ENCODE data around the gene RIN2.

DNA sequence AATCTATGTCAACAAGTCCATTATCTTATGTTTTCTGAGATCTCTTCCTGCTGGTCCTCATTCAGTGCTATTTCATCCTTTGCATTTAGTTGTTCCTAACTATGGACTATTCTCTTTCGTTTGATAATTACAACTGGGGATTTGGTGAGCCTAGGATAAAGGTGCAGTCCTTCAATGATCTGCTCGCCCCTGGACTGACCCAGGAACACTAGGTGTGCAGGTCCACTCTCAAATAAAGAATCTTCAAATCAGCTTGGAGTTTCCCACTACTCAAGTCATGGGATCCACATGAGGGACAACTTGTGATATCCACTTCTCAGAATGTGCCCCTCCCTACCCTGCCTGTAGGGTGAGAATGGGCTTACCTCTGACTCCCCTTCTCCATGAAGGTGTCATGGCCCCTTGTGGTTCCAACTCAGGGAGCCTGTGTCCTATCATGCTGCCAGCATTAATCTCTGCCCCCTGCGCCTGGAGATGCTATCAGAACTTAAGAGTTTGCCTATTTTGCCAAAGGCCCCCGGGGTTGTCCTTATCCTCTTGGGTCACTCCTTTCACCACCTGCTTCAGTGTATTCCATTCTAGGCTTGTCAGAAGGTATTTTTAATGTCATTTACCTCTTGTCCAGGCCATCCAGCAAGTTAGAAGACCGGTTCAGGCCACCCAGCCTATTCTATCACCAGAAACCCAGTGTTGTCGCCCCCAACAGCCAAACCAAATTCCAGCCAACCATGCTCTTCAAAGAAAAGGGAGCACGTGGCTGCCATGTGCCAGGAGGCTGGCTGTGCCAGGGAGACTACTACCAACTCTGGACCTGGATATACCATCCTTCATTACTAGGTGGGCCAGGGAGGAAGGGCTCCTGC lies 10.6 kb downstream of the RRBP1 start:
- PRO-cap, 3 experiments, result no peak in any of the 3 experiments
- RAMPAGE, long total RNA, 2 experiments, result no peak in any of the 2 experiments
- RRBS, result no CpG with 5 or more reads among the region's 7 CpGs

GRCh38 chr20:17796102-17796544 lies 96.4 kb downstream of the BANF2 start:
- PRO-cap, 3 experiments, result no peak in any of the 3 experiments
- RAMPAGE, long total RNA, 2 experiments, result no peak in any of the 2 experiments
- RRBS, result no CpG with 5 or more reads among the region's 2 CpGs

DNA sequence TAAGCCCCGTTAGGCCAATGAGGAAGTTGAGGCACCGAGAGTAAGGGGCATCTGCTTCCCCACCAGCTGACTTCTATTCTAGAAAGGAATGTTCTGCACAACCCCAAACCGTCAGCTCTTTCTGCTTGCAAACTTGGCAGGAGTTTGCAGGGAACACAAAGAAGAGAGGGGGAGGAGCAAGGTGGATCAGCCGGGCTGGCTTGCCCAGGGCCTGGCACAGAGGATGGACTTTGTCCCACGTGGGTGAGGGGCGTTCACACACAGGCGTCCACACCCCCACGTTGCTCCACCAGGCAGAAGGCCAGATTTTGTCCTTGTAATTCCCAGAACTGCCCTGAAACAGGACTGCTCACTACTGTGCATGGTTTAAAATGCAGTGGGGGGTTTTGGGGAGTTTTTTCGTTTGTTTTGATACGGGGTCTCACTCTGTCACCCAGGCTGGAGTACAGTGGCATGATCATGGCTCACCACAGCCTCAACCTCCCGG lies 93.3 kb downstream of the SNX5 start:
- PRO-cap, 3 experiments, result peak in 2 of 3 experiments; most common plus-strand start position 158 of the sequence (in 1); most common minus-strand start position 123 of the sequence (in 1)
- RAMPAGE, long total RNA, 2 experiments, result no peak in any of the 2 experiments
- RRBS, result no CpG with 5 or more reads among the region's 11 CpGs

DNA sequence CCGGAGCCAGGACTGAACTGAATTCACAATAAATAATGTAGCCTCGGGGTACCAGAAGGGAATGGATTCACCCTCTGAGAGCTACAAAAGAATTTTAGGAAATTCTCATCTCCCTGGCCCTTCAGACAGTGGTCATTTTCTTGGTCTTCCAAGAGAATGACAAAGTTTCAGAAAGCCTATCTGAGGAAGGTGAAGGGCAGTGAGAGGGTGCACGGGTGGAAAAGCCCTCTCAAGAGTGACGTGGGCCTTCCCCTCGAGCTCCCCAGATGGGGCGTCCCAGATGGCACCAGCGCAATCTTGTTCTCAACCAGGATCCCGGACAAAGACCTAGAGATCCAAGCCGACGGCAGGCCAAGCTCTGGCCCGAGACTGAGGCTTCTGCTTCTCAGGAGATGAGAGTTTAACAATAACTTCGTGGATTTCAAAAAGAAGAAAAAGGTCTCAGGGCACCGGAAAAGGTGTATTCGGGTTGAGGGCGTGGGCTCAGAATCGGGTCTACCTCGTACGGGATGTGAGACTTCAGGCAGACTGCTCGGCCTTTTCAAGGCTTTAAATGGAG lies 797 bp upstream of the ZNF133 start:
- PRO-cap, 3 experiments, result no peak in any of the 3 experiments
- RAMPAGE, long total RNA, 2 experiments, result no peak in any of the 2 experiments
- RRBS, result no CpG with 5 or more reads among the region's 19 CpGs

DNA sequence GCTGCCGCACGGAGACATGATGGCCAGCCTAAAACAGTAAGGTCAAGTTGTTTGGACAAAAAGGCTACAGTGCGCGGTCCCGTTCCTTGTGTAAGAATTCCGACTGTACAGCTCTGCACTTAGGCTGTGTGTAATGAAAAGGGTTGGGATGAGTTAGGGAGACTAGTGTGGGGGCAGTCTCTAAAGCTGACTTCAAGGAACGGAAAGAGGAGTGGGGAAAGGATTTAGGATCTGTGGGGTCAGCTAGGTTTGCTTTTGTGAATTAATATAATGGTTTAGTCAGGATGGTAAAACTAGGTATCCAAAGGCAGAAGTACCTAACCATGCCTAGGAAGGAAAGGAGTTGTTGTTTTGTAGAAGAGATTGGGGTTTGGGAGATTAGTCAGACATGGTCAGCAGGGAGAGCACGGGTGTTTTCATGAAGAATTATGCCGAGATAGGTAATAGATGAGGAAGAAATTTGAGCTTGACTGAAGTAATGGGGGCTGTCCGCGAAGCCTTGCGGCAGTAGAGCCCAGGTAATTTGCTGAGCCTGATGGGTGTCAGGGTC lies 11.8 kb downstream of the SEC23B start:
- PRO-cap, 3 experiments, result no peak in any of the 3 experiments
- RAMPAGE, long total RNA, 2 experiments, result no peak in any of the 2 experiments
- RRBS, result no CpG with 5 or more reads among the region's 12 CpGs

- PRO-cap, 3 experiments, result no peak in any of the 3 experiments
- RAMPAGE, long total RNA, 2 experiments, result no peak in any of the 2 experiments
- RRBS, result no CpG with 5 or more reads among the region's 4 CpGs
These were observed 2.0 kb upstream of the SLC24A3 start for GRCh38 chr20:19210447-19210802.

- PRO-cap, 3 experiments, result no peak in any of the 3 experiments
- RAMPAGE, long total RNA, 2 experiments, result no peak in any of the 2 experiments
- RRBS, result 70% methylated on average over 2 of the region's 14 CpGs
These were observed 29.0 kb downstream of the SLC24A3 start for GRCh38 chr20:19241380-19241898.

- PRO-cap, 3 experiments, result no peak in any of the 3 experiments
- RAMPAGE, long total RNA, 2 experiments, result no peak in any of the 2 experiments
- RRBS, result no CpG with 5 or more reads among the region's 3 CpGs
These were observed 194.2 kb downstream of the SLC24A3 start for GRCh38 chr20:19406522-19407112.

- PRO-cap, 3 experiments, result no peak in any of the 3 experiments
- RAMPAGE, long total RNA, 2 experiments, result start-site peak on the plus strand in 1 of 2 experiments, at chr20:19685000-19685663 at its widest, 17 reads per replicate
- RRBS, result no CpG with 5 or more reads among the region's 12 CpGs
These were observed 73.1 kb upstream of the RIN2 start for GRCh38 chr20:19684780-19685616.

DNA sequence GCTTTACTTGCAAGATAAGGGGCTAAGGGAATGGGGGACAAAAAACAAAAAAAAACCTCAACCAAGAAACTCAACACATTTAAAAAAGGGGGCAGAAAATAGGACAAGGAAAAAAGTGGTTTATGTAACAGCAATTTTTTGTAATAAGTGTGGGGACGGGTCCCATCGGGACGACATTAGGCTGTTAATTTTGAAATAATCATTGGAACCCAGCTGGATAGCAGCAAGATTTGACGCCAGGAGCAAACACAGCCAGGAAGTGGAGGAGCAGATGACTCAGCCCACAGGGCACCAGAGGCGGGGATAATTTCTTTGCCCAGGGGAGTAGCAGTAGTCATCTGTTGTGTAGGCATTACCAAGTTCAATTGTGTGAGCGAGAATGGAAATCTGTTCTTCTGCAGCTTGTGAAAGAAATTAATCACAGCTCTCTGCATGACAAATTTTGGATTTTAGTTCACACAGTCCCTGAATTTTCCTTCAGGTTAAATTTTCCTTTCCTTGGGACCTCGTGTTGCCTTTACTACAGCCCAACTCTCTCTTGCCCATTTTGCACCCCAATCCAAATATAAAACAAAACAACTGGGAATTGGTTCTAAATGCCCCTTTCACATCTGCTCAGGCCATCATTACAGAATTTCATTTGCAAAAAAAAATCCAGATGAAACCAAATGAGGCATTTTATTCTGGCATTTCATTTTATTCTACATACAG lies 22.5 kb upstream of the RIN2 start:
- PRO-cap, 3 experiments, result no peak in any of the 3 experiments
- RAMPAGE, long total RNA, 2 experiments, result no peak in any of the 2 experiments
- RRBS, result no CpG with 5 or more reads among the region's 7 CpGs

- PRO-cap, 3 experiments, result peak in 3 of 3 experiments; most common plus-strand start chr20:19758082 (in 3); most common minus-strand start chr20:19758171 (in 3)
- RAMPAGE, long total RNA, 2 experiments, result start-site peak on the plus strand in 2 of 2 experiments, at chr20:19757968-19758285 at its widest, 26 to 37 reads per replicate; start-site peak on the minus strand in 2 of 2 experiments, at chr20:19757931-19758001 at its widest, 14 to 17 reads per replicate
- RRBS, result 2% methylated on average over 49 of the region's 71 CpGs
These were observed at the start of gene RIN2 for GRCh38 chr20:19757762-19758806. RIN2 (plus strand) TSS chr20:19758258.

DNA sequence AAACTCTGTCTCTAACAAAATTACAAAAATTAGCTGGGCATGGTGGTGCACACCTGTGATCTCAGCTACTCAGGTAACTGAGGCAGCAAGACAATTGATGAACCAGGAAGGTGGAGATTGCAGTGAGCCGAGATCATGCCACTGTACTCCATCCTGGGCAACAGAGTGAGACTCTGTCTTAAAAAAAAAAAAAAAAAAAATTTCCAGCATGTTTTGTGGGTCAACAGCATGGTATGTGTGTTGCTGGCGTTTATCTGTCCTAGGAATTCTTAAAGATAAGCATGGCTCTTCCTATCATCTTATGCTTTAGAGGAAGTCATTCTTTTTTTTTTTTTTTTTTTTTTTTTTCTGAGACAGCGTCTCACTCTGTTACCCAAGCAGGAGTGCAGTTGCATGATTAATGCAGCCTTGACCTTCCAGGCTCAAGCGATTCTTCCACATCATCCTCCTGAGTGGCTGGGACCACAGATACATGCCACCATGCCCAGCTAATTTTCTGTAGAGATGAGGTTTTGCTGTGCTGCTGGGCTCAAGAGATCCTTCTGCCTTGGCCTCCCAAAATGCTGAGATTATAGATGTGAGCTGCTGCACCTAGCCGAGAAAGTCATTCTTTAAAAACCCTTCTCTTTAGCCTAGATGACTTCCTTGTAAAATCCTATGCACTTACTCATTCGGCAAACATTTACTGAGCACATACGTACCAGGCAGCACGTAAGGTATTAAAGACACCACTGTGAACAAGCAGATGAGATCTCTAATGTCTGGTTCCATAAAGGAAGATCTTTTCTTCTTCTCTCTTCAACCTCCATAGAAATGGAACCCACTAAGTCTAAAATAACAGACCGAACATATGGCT lies 122.2 kb downstream of the RIN2 start:
- PRO-cap, 3 experiments, result no peak in any of the 3 experiments
- RAMPAGE, long total RNA, 2 experiments, result no peak in any of the 2 experiments
- RRBS, result no CpG with 5 or more reads among the region's 9 CpGs

GRCh38 chr20:19887883-19888770 lies 129.0 kb upstream of the NAA20 start:
- PRO-cap, 3 experiments, result no peak in any of the 3 experiments
- RAMPAGE, long total RNA, 2 experiments, result no peak in any of the 2 experiments
- RRBS, result no CpG with 5 or more reads among the region's 14 CpGs

- PRO-cap, 3 experiments, result no peak in any of the 3 experiments
- RAMPAGE, long total RNA, 2 experiments, result no peak in any of the 2 experiments
- RRBS, result no CpG with 5 or more reads among the region's 14 CpGs
These were observed 88.8 kb upstream of the NAA20 start for GRCh38 chr20:19928098-19929003.

DNA sequence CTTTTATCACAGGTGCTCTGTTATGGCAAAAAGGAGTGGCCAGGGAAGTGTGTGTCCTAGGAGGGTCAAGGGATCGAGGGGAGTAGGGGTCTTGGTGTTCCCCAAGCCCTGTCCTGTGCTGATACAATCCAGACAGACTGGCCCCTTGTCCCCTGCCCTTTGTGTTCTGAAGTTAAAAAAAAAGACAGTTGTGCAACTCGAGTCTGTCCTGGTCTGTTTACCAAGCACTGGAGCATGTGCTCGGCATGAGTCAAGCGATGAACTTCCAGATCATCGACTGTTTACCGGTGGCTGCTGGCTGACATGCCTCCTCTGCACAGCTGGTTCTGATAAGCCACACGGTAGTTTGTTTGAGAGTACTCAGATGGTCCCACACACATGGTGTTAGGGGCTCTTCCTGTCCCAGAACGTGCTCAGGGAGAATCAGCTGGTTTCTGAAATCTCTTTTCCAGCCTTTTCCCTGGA lies 52.6 kb upstream of the NAA20 start:
- PRO-cap, 3 experiments, result peak in 1 of 3 experiments; most common plus-strand start position 287 of the sequence (in 1); most common minus-strand start position 168 of the sequence (in 1)
- RAMPAGE, long total RNA, 2 experiments, result no peak in any of the 2 experiments
- RRBS, result no CpG with 5 or more reads among the region's 8 CpGs

DNA sequence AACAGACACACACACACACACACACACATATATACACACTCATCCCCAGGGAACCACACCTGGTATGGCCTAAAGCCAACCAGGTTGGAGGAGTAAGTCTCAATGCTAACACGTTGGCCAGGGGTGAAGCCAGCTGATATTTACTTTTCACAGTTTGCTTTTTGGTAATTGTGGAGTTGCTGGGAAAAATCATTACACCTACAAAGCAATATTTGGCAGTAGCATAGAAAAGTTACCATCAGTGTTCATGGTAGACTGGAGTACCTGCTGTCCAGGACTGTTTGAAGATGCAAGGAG lies 50.3 kb upstream of the NAA20 start:
- PRO-cap, 3 experiments, result no peak in any of the 3 experiments
- RAMPAGE, long total RNA, 2 experiments, result no peak in any of the 2 experiments
- RRBS, result no CpG with 5 or more reads among the region's 1 CpG

GRCh38 chr20:19974334-19974613 lies 42.9 kb upstream of the NAA20 start:
- PRO-cap, 3 experiments, result no peak in any of the 3 experiments
- RAMPAGE, long total RNA, 2 experiments, result no peak in any of the 2 experiments
- RRBS, result no CpG with 5 or more reads among the region's 4 CpGs

GRCh38 chr20:19993854-19994356 lies 23.3 kb upstream of the NAA20 start:
- PRO-cap, 3 experiments, result no peak in any of the 3 experiments
- RAMPAGE, long total RNA, 2 experiments, result no peak in any of the 2 experiments
- RRBS, result no CpG with 5 or more reads among the region's 10 CpGs

- PRO-cap, 3 experiments, result peak in 3 of 3 experiments; most common plus-strand start chr20:20003944 (in 2); most common minus-strand start chr20:20003171 (in 1)
- RAMPAGE, long total RNA, 2 experiments, result no peak in any of the 2 experiments
- RRBS, result 16% methylated on average over 2 of the region's 27 CpGs
These were observed 13.9 kb upstream of the NAA20 start for GRCh38 chr20:20002937-20004059.

DNA sequence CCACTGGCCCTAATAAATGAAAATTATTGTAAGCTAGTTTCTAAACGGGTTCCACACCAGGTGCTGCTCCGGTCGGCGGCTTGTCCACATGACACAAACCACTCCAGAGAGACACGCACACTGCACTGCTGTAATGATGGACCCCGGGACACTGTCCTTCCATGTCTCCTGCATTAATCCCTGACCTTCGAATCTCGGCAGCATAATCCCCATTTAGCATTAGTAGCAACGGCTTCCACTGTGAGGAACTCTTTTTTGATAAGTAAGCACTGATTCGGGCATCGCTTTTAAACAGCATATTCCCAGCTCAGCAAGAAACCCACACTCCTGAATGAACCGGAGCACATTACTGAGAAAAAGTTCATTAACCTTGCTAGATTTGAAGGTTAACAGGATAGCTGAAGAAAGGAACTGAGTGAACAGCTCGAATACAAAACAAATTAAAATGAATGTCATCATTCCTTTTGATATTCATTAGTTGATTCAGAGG lies 43.6 kb downstream of the INSM1 start:
- PRO-cap, 3 experiments, result no peak in any of the 3 experiments
- RAMPAGE, long total RNA, 2 experiments, result no peak in any of the 2 experiments
- RRBS, result 92% methylated on average over 5 of the region's 13 CpGs

Data from testis (tissue), 5 donors.